Tongue (tissue), 2 donors: Measurements from ENCODE around the genes GRHL1 and RRM2.

GRCh38 chr2:9950675-9951875 is at the start of gene GRHL1:
Gene GRHL1 (plus strand): TSS chr2:9951693.
- RAMPAGE, long total RNA = start-site peak on the plus strand at chr2:9951783-9951827, 18 and 9 reads in 2 replicates

GRCh38 chr2:10042265-10043494 is 670 bp upstream of the KLF11 start:
- RAMPAGE, long total RNA = no peak

DNA sequence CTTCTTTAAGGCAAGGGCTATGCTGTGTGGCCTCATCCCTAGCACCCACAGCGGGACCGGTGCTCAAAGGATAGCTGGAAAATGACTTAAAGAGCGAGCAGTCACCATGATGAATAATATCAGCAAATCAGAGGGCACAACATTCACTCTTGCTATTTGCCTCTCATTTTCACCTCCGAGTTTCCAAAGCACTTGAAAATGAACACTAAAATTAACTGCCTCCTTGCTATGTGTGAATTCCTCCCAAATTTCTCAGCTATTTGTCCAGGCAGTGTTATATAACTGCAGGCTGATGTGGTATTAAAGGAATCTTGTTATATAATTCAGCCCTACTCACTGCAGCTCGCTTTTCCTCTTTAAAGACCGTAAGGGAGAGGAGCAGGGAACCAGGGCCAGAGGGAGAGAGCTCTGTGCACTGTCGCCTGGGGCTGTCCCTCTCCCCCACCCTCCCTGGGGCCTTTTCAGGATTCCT is 1.4 kb downstream of the CYS1 start:
- RAMPAGE, long total RNA = no peak

DNA sequence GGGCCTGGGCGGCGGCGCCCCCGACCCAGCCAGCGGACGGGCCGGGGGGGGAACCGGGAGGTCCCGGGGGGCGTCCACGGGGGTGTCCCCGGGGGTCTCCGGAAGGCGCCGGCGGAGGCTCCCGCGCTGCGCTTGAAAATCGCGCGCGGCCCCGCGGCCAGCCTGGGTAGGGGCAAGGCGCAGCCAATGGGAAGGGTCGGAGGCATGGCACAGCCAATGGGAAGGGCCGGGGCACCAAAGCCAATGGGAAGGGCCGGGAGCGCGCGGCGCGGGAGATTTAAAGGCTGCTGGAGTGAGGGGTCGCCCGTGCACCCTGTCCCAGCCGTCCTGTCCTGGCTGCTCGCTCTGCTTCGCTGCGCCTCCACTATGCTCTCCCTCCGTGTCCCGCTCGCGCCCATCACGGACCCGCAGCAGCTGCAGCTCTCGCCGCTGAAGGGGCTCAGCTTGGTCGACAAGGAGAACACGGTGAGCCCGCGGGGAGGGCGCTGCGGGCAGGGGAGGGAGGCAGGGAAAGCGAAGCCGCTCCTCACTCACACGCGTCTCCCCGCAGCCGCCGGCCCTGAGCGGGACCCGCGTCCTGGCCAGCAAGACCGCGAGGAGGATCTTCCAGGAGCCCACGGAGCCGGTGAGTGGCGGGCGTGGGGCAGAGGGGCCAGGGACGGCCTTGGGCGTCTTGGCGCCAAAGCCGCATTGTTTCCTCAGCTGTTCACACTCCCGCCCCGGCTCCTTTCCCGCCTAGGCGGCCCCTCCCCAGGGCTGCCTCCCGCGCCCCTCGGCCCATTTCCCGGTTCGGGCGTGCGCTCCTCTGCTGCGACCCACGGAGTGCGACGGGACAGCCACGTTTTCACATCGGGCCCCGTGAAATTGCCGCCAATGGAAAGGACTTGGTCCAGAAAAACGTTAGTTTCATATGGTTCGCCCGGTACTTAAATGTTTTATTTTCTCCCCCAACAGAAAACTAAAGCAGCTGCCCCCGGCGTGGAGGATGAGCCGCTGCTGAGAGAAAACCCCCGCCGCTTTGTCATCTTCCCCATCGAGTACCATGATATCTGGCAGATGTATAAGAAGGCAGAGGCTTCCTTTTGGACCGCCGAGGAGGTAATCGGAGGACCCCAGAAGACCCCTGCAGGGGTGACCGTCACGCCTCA is at the start of gene RRM2:
Gene RRM2, plus strand, starts transcription at position 307 of the 1,148 bp plus-strand sequence.
- RAMPAGE, long total RNA = start-site peak on the plus strand centred at position 291 of the sequence, 90 bp wide, 43 and 28 reads in 2 replicates

DNA sequence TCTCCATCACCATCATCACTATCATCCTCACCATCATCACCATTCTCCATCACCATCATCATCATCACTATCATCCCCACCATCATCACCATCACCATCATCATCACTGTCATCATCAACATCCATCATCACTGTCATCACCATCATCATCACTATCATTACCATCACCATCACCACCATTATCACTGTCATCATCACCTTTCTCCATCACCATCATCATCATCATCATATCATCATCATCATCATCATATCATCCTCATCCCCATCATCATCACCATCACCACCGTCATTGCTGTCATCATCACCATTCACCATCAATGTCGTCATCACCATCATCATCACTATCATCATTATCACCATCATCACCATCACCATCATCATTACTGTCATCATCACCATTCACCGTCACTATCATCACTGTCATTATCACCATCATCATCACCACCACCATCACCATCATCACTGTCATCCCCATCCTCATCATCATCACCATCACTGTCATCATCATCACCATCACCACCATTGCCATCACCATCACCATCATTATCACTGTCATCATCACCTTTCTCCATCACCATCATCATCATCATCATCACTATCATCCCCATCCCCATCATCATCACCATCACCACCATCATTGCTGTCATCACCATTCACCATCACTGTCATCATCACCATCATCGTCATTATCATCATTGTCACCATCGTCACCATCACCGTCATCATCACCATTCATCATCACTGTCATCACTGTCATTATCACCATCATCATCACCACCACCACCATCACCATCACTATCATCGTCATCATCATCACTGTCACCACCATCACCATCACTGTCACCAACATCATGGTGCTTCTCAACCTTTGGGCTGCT is 9.6 kb downstream of the HPCAL1 start:
- RAMPAGE, long total RNA = no peak

GRCh38 chr2:10332793-10333098 is 30.0 kb downstream of the HPCAL1 start:
- RAMPAGE, long total RNA = no peak

- RAMPAGE, long total RNA = no peak
Measured at GRCh38 chr2:10401405-10401990, 46.6 kb downstream of the ODC1 start.

GRCh38 chr2:10410233-10410726 is 37.8 kb downstream of the ODC1 start:
- RAMPAGE, long total RNA = no peak

DNA sequence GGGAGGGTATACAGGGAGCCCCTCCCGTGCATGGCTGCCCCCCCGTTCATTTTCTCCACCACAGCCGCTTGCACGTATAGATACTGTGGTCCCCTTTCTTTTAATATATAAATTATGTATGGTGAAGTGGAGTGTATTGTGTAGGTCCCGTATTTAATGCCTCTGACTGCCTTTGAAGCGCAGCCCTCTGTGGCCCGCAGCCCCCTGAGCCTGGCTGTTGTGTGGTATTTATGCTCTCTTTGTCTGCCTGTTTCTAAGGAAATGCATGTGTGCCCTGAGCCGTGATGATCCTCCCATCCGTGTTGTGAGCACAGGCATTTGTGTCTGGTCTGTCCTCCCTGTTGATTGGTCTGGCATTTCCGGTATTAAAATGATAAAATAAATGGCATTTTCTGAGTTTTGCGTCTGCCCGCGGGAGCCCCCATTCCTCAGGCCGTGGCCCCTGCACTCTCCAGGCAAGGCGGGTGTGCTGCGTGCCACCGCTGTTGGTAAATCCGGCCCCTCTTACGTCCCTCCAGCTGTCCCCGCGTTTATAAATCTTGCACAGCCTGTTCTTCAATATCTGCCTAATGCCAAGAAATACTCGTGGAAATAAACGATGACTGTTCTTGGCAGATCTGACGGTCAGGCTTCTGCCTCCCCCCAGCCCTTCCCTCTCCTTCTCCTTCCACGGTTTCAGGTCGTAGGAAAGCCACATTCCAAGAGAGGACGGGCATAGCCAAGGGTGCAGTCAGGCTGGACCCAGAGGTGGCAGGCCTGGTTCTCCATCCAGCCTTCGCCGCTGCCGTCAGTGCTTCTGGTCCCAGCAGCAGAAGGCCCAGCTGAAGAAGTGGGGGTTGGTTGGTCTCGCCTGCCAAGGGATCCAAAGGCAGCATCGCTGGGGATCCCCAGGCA is 20.7 kb downstream of the ODC1 start:
- RAMPAGE, long total RNA = no peak

- RAMPAGE, long total RNA = no peak
Measured at GRCh38 chr2:10477484-10477902, 29.4 kb upstream of the ODC1 start.

- RAMPAGE, long total RNA = no peak
Measured at GRCh38 chr2:10745568-10745912, 24.1 kb downstream of the ATP6V1C2 start.

- RAMPAGE, long total RNA = no peak
Measured at GRCh38 chr2:10843986-10844749, 31.6 kb upstream of the PDIA6 start.

DNA sequence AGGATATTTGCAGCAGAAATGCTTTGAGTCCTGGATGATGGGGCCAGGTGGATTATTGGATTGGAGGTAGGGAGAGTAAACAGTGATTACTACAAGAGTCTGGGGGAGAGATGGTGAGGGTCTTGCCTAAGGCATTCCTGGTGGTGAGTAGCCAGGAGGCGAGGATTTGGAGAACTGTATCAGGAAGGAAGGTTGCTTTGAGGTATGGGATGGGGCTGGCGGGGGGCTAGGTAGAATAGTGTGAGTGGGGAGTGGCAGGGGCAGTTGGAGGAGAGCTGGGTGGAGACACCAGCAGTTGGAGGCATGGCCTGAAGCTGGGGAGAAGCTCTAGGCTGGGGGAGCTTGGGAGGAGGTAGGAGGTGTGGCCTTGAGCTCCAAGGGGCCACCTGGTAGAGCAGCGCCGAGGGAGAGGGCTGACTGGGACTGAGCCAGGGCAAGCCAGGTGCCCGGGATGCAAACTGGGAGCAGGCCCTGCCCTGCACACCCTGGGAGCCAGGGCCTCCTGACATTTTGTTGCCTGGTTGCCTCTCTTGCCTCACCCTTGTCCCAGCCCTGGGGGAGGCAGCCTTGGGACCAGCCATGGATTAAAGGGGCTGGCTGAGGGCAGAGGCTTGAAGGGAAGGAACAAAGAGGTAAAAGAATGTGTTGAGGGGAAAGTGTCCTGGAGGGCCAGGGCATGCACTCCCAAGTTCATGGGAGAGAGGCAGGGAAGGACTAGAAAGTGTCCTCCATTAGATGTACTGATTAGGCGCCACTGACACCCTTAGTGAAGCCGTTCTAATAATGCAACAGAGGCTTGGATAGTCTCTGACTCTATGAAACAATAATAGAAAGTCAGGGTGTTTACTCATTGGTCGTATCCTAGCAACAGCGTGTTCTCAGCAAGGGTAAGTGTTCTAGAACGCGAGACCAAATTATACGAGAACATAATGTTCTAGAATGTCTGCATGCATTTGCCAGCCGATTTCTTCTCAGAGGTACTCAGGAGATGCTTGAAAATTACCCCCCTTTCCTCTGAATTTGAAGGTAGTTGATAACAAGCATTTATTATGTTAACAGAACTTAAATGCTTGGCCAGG is 33.2 kb upstream of the PDIA6 start:
- RAMPAGE, long total RNA = no peak

DNA sequence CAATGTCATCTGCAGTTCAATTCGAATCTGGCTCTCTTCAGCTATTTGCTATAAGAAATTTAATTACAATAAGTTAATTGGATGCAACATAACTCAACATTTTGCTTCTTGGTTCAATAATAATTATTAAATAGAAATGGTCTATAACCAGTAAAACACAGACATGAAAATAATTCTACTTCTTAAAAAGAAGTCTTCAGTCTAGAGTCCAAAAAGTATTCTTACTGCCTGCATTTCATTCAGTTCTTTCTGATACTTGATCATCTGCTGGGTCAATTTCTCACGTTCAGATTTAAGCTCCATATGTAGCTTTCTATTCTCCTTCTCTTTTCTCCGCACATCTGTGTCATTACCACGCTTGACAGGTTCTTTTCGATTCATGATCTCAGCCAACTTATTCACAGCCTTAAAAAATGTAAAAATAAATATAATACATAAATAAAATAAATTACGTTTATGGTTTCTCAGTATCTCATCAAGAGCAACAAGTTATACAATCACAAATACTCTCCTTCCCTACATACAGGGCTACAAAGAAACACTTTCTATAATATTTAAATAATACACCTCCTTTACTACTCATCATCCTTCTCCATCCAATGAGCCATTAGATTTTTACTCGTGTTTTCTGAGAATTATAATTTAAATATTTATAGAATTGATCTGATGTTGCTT is 42.2 kb downstream of the SLC66A3 start:
- RAMPAGE, long total RNA = no peak

DNA sequence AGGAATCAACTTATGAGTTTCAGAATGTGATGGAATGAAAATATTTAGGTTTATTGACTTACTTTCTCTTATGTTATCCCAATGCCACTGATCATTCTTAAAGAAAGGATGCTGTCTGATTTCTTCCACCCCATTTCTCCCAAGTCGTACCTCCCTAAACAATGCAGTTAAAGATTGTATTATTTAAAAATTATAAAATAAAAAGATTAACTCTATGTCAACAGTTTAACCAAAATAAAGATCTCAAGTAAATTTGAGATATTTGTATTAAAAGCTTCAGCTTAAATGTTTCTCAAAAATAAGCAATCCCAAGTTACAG is 66.7 kb downstream of the SLC66A3 start:
- RAMPAGE, long total RNA = no peak

DNA sequence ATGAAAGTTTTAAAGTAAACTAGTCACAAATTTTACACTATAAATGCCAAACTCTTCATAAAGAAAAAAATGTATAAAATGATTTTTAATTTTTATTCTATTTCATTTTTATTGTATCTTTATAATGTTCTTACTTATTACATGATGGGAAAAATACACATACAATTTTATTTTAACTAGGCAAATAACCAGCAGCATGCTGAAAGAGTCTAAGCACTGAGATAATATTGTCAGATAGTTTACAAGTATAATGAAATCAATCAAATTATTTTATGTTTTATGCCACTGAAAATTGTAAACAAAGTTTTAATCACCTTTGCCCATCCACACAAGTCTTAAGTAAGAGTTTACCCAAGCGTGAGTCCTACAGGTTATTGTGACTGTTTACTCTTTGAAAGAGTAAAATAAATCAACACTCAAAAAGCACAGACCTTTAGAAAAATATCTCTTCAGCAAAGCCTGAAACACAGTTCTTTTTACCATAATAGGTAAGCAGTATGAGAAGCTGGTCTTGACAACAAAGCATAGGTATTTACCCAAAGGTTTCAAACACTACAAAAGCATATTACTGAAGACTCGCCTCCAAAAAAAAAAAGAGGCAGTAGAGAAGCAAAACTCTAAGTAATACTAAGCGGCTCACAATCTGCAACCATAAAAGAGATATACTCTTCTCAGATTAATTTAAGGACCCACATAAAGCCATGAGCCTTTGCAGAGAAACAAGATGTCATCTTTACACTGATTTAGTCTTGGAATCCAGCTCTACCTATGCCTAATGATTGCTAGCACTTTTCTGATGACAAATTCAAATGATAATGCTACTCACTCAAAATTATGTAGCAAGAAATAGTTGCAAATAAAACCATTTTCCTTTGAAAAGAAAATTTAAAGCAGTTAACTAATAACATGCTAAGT is 3.7 kb downstream of the ROCK2 start:
- RAMPAGE, long total RNA = no peak

DNA sequence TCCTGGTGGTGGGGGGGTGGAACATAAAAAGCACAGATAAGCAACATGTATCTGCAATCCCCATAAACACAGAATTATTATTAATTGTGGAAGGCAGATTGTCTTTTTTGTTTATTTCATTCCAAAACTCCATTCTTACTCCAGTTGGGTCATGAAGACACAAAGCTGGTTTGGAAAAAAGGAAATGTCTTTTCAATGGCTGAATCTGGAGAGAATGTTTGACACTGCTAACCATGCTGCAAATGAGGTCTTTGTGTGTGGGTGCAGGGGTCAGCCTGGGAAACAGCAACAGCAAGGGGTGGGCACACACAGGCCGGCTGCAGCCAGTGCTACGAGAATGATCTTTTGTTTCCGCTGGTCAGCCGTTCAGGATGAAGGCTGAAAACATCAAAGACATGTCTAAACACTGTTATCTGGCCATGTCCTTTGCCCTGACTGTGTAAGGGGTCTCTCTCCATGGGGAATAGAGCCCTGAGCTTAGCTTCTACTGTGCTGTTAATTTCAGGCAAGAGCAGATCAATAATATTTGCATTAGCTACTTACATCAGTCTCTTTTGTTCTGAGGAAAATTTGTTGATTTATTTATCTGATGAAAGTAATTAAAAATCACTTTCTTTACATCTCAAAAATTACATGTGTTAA is 33.2 kb upstream of the E2F6 start:
- RAMPAGE, long total RNA = no peak

- RAMPAGE, long total RNA = no peak
Measured at GRCh38 chr2:11508405-11508889, 25.4 kb upstream of the GREB1 start.

GRCh38 chr2:11524382-11525226 is 9.2 kb upstream of the GREB1 start:
- RAMPAGE, long total RNA = no peak

GRCh38 chr2:11558759-11559522 is 25.1 kb downstream of the GREB1 start:
- RAMPAGE, long total RNA = no peak